ENCODE measurements around the genes MOGAT1 and KCNE4.

GRCh38 chr2:219452534-219453385, 18.1 kb downstream of the SPEG start:
- PRO-cap = bidirectional peak, plus-strand start at chr2:219453261, minus-strand start at chr2:219452973
- RRBS = 6% methylated on average over 2 of the region's 24 CpGs

- PRO-cap = no peak
- RRBS = no CpG with 5 or more reads among the region's 39 CpGs
These were observed 26.1 kb downstream of the SPEG start for GRCh38 chr2:219460170-219461714.

DNA sequence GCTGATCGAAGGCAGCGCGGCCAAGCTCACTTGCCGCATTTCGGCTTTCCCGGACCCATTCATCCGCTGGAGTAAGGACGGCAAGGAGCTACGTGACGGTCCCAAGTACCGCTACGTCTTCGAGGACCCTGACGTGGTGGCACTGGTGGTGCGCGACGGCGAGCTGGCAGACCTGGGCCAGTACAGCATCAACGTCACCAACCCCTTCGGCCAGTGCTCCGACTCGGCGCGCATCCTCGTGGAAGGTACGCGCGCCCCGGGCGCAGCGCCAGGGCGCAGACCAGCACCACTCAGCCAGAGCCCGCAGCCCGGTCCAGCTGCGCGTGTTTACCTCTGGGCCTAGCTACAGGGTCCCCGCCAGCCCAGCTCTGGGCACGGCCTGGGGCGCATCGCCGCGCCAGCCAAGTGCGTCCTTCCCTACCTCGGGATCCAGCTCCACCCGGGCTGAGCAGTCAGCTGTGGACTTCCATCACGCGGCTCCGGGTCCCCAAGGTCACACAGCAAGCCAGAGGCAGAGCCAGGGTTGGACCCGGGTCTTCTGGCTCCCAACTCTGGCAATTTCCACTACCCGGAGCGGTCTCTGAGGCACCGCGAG, 1.0 kb downstream of the SPEGNB start:
- PRO-cap = no peak
- RRBS = 72% methylated on average over 11 of the region's 53 CpGs

DNA sequence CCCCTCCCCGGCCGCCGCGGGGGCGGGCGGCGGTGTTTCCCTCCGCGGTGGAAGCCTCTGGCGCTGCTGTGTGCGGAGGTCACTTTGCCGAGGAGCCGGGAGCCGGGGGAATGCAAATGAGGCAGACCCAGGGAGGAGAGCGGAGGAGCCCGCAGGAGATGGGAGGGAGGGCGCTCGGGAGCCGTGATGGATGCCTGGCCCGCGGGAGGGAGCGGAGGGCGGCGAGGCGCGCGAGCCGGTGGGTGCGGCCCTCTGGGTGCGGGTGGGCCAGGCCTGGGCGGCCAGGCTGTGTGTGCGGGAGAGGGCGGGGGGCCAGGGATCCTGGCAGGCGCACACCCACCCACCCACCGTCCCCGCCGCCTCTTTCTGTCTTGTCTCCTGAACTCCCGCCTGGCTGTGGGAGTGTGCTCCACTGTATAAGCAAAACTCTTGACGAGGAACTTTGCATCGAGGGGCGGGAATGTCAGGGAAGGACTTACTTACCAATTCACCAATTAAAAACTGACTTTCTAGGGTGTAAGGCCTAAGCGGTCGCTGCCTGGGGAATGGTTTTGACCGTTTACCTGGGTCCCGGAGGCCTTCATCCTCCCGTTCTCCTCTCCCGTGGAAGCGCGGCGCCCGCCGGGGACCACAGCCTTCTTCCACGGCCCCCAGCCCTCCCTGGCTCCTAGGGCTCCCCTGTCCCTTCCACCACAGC, 8.6 kb downstream of the ASIC4 start:
- PRO-cap = no peak
- RRBS = 44% methylated on average over 20 of the region's 53 CpGs

- PRO-cap = no peak
- RRBS = no CpG with 5 or more reads among the region's 6 CpGs
These were observed 11.5 kb downstream of the ASIC4 start for GRCh38 chr2:219525737-219526313.

- PRO-cap = no peak
- RRBS = no CpG with 5 or more reads among the region's 7 CpGs
These were observed 2.1 kb downstream of the SLC4A3 start for GRCh38 chr2:219629404-219630100.

DNA sequence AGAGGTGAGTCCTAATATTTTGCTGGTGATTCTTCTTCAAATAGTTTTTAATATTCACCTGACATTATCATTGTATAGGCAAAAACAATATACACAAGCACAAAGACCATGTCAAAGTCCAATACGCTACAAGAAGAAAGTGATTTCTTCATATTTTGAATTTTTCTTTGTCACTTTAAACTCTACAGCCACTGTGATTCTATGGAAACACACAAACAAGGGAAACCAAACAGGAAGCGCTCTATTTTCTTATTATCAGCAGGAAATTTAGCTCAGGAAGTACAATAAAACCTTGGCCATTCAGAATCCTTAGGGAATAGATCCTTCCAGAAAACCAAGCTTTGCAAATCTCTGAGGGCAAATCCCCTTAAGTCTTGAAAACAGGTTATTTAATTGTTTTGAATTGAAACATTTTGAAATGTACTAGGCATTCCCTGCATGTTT, 336.2 kb downstream of the EPHA4 start:
- PRO-cap = no peak
- RRBS = no CpG with 5 or more reads among the region's 2 CpGs

- PRO-cap = no peak
- RRBS = no CpG with 5 or more reads among the region's 13 CpGs
These were observed 143.3 kb downstream of the PAX3 start for GRCh38 chr2:222155397-222155928.

GRCh38 chr2:222320925-222321272, 944 bp upstream of the ENSG00000288658 start:
- PRO-cap = no peak
- RRBS = no CpG with 5 or more reads among the region's 10 CpGs

DNA sequence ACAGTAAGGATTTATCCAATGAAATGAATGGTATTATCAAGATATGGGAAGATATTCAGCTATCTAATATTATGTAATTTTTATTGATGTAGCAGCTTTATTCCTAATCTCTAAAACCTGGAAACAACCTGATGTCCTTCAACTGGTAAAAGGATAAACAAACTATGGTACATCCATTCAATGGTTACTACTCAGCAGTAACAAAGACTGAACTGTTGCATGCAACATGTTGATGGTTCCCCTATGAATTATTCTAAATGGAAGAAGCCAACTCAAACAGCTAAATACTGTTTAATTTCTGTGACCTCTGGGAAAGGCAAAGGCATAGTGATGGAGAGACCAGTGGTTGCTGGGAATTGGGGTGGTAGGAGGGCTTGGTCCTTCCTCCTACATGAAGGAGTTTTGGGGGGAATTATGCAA, 113.5 kb downstream of the SGPP2 start:
- PRO-cap = no peak

GRCh38 chr2:222671129-222672107, at the start of gene MOGAT1:
Gene MOGAT1, plus strand, starts transcription at chr2:222671658.
- PRO-cap = no peak
- RRBS = 62% methylated on average over 20 of the region's 72 CpGs

GRCh38 chr2:222743481-222743963, 72.1 kb downstream of the MOGAT1 start:
- PRO-cap = no peak
- RRBS = no CpG with 5 or more reads among the region's 7 CpGs

DNA sequence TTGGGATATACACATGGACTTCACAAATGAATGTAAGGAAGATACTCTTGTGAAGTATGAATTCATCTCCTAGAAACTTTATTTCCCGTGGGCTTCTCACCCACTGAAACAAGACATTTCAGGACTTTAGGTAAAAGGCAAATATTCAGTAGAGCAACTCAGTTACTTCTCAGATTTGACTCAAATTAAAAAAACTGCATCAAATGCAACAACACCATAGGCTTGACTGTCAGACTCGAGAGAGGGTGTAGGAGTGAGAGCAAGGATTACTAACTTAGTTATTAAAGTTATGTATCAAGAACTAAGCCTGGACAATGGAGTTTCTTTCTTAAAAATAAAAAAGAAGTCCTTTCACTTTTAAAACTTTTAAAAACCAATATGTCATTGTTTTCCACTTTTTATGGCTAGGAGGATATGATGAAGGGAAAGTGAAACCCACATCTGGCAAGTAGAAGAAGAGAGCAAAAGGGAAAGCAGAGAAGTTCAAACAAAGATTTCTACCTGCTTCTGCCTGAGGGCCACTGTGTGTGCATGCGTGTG, 71.6 kb upstream of the ACSL3 start:
- PRO-cap = no peak
- RRBS = no CpG with 5 or more reads among the region's 3 CpGs

GRCh38 chr2:222892217-222893005, 31.6 kb downstream of the ACSL3 start:
- PRO-cap = bidirectional peak, plus-strand start at chr2:222892485, minus-strand start at chr2:222892484
- RRBS = no CpG with 5 or more reads among the region's 4 CpGs

GRCh38 chr2:222936771-222937096, 75.9 kb downstream of the ACSL3 start:
- PRO-cap = no peak
- RRBS = no CpG with 5 or more reads among the region's 6 CpGs

GRCh38 chr2:222949516-222949888, 88.7 kb downstream of the ACSL3 start:
- PRO-cap = no peak

GRCh38 chr2:222981850-222982613, 70.0 kb upstream of the KCNE4 start:
- PRO-cap = no peak
- RRBS = no CpG with 5 or more reads among the region's 5 CpGs

GRCh38 chr2:223051675-223052435, at the start of gene KCNE4:
Gene KCNE4, plus strand, starts transcription at chr2:223052190.
- PRO-cap = no peak
- RRBS = no CpG with 5 or more reads among the region's 20 CpGs

GRCh38 chr2:223123739-223124209, 71.8 kb downstream of the KCNE4 start:
- PRO-cap = no peak
- RRBS = no CpG with 5 or more reads among the region's 4 CpGs

DNA sequence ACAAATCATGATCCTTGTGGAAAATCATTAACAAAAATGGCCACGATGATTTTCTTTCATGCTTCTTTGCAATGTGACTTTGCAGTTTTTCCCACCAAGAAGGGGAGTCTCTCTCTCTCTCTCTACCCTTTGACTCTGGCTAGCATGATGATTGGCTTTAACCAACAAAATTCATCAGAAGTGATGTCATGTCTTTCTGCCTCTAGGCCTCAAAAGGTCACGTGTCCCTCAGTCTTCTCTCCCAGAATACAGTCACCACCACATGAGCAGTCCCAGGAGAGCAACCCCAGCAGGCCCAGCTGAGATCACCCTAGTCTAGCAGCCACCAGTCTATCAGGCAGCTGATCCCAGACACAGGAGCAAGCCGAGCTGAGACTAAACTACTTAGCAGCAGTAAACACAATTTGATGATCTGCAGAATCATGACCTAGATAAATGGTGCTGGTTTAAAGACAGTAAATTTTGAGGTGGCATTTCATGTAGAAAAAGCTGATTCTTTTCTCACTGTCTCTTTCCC, 132.8 kb downstream of the SCG2 start:
- PRO-cap = no peak
- RRBS = no CpG with 5 or more reads among the region's 3 CpGs